SK-N-DZ (cell line): Measurements from ENCODE around the genes LRRTM3 and SRGN.

DNA sequence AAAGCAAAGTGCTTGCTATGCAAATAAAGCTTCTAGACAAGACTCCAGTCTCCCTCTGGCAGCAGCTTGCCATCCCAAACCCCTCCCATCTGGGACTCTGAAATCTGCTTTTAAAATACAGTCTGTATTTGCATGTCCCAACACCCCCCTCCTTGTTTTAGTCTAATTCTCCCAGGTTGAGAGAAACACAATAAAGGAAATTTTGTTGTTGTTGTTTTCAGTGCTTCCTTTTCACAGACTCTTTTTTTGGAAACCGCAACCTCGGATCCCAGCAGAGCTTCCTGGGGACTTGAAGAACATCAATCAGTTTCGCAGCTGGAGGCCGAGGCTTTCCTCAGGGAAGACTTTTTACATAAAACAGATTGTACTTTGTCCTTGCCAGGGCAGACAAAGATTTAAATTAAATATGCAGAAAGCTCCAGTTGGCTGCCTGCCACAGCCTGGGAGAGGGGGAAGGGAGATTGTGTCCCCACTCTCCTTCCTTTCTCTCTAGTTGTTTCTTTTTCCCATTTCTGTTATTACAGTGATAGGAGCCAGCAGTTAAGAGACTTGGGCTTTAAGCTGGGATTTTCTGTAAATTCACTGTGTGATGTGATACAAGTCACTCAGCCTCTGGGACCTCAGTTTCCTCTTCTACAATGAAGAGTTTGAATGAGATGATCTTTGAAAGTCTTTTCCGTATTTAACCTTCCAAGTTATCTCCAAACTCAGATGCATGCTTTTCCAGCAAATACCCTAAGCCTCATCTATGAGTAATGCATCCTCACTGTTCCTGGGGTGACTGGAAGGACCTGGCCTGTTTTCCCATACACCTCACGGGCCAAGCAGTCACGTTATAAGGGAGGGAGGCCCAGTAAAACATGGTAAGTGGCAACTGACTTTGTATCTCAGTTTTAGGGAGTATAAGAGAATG is 192.2 kb downstream of the REEP3 start:
RAMPAGE:
- cytosol, long total RNA: no peak
- nucleus, long total RNA: no peak

RAMPAGE:
- cytosol, long total RNA: no peak
- nucleus, long total RNA: no peak
Observed at GRCh38 chr10:63866047-63866442, 344.8 kb downstream of the REEP3 start.

GRCh38 chr10:64037002-64037691 is 515.9 kb downstream of the REEP3 start:
RAMPAGE:
- cytosol, long total RNA: no peak
- nucleus, long total RNA: no peak

RAMPAGE:
- cytosol, long total RNA: no peak
- nucleus, long total RNA: no peak
Observed at GRCh38 chr10:64370032-64370614, 848.9 kb downstream of the REEP3 start.

DNA sequence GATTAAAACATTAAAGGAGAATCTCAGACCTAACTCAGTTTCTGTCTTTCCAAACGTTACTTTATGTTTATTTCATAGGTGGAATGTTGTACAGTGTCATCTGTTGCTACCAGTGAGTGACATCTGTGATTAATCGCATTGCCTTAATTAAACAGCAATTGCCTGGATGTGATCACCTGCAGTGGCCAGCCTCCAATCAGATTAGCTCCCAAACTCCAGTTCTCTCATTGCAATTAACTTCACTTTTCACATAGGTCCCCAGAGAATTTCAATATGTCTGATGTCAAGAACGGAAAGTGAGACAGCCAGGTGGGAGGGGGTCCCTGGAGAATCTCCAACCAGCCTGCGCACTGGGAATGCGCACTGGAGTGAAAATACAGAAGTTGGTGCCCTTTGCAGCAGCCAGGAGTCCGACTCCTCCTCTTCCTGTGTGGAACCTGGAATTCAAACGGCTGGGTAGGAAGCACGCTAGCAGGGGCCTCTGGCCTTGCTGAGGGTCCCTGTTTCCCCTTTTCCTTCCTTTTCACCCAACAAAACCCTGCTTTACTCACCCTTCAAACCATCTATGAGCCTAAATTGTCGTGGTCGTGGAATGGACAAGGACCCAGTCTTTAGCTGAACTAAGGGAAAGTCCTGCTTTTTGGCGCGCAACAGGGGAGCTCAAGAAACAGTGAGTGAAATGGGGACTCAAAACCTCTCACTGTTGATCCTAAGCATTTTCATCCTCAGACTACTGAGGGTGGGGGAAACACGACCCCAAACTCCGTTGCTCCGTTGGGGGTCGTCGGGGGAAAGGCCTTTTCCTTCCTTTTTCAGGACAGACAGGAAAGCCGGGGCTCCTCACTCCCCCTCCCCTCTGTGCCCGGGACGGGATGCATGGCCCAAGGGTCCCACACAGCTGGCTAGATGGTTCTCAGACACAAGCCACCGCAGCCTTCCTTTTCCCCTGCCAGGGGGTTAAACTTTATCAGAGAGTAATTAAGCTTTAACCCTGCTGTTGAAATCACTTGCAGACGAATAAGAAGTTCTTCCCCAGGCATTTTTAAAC is 1355.4 kb upstream of the LRRTM3 start:
RAMPAGE:
- cytosol, long total RNA: no peak
- nucleus, long total RNA: no peak

DNA sequence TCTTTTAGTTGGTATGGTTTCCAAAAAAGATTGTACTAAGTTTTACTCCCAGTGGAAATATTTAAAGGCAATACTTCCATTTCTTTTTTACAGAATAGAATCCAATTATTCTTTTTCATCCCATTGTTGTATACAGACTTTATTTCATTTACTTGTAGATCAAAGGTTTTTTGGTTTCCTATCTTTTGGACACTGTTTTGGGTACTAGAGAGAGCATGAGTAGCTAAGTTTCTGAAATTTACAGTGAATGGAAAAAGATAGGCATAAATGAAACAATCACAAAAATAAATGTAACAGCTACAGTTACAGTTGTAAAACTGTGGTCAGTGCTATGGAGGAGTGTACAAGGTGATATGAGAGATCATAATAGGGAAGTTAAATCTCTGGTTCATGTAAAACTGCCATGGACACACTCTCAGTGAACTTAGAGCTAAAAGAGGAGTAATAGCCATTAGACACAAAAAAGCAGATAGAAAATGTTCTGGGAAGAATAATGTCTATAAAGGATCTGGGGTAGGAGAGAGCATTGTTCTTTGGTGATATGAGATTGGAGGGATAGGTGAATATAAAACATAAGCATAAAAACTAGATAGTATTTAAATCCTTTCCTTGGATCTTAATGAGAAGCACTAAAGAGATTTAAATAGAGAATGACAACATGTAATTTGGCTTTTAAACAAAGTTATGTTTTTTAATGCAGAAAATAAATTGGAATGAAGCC is 1244.2 kb upstream of the LRRTM3 start:
RAMPAGE:
- cytosol, long total RNA: no peak
- nucleus, long total RNA: no peak

DNA sequence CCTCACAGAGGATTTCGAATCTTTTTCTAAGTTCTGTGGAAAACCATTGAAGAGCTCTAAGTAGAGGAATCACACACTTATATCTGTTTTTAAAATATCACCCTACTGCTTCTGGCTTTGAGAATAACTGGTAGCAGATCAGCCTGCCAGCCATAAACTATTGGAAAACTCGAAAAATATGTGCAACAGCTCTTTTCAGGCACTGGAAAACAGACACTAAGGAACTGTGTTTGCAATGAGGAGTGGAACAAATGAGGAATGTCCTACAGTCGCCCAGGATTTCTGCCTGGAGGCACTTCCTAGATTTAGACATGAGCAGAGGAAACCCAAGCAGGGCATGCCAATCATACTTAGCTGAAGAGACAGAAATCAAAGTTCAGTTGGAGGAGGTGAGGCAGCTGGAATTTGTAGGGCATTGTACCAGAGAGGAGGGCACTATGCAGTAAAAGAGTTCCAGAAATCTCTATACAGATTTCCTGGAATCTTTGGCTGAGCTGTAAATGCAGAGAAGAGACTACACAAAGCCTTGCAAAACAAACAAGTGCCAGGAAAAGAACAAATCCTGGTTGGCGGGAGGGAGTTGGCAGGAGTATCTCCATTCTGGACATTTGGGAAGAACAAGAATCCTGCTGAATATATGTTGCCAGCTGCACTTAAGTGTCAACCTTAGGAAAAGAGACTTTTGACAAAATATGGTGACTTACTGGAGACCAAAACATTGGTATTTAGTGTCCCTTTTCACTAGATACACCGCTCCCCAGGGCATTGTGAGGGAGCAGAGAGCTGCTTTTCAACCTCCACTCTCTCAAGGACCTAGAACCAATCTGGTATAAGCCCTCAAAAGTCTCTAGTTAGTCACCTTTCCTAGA is 603.5 kb upstream of the LRRTM3 start:
RAMPAGE:
- cytosol, long total RNA: no peak
- nucleus, long total RNA: no peak

DNA sequence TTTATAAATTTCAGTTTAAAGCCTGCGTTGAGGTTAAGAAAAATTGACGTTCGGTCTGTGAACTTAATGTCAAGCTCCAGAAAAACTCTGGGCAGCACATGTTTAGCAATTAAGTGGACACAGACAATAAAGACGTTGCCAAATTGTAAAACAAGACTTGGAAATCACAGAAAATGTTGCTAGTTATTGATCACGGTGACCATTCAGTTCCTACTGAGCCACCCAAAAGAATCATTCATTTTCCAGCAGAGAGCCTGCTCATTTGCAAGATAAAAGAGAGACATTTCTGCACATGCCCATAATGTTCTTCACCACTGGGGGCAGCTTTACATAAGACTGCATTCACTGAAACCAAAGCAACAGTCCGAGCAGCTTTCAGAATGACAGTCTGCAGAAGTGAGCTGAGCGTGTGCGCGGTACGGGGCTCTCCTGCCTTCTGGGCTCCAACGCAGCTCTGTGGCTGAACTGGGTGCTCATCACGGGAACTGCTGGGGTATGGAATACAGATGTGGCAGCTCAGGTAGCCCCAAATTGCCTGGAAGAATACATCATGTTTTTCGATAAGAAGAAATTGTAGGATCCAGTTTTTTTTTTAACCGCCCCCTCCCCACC is at the start of gene LRRTM3:
LRRTM3 (plus strand) TSS at position 359 of the 612 bp plus-strand sequence.
RAMPAGE:
- cytosol, long total RNA: no peak
- nucleus, long total RNA: no peak

DNA sequence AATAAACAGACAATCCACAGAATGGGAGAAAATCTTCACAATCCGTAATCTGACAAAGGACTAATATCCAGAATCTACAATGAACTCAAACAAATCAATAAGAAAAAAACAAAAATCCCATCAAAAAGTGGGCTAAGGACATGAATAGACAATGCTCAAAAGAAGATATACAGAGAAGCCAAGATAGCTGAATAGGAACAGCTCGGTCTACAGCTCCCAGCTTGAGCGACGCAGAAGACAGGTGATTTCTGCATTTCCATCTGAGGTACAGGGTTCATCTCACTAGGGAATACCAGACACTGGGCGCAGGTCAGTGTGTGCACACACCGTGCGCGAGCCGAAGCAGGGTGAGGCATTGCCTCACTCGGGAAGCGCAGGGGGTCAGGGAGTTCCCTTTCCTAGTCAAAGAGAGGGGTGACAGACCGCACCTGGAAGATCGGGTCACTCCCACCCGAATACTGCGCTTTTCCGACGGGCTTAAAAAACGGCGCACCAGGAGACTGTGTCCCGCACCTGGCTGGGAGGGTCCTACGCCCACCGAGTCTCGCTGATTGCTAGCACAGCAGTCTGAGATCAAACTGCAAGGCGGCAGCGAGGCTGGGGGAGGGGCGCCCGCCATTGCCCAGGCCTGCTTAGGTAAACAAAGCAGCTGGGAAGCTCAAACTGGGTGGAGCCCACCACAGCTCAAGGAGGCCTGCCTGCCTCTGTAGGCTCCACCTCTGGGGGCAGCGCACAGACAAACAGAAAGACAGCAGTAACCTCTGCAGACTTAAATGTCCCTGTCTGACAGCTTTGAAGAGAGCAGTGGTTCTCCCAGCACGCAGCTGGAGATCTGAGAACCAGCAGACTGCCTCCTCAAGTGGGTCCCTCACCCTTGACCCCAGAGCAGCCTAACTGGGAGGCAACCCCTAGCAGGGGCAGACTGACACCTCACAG is 304.9 kb downstream of the LRRTM3 start:
RAMPAGE:
- cytosol, long total RNA: no peak
- nucleus, long total RNA: no peak

DNA sequence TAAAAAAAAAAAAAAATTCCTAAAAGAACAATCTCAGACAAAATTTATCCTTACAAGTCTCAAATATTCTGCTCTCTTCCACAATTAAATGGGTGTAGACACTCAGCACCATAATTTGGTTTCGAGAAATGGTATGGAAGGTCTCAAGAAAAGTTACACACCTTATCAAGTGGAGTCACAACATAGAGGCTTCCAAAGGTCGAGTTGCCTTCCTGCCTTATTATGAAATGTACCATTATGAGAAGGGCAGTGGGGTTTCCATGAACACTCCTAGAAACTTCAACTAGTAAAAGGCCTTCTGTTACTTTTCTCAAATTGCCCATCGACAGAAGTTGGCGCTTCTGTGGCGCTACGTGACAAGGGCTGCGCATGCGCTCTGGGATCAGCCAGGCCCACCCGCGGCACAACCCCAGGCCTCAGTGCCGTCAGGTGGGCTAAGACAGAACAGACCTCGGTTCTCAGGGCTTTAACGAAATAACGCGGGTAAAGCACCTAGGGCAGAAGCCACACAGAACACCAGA is 67.3 kb upstream of the CTNNA3 start:
RAMPAGE:
- cytosol, long total RNA: no peak
- nucleus, long total RNA: no peak

GRCh38 chr10:67763794-67764806 is 68.1 kb upstream of the CTNNA3 start:
RAMPAGE:
- cytosol, long total RNA: no peak
- nucleus, long total RNA: no peak

GRCh38 chr10:68105719-68106212 is 3.5 kb upstream of the MYPN start:
RAMPAGE:
- cytosol, long total RNA: no peak
- nucleus, long total RNA: no peak

RAMPAGE:
- cytosol, long total RNA: no peak
- nucleus, long total RNA: no peak
Observed at GRCh38 chr10:68111507-68112099, 2.3 kb downstream of the MYPN start.

RAMPAGE:
- cytosol, long total RNA: no peak
- nucleus, long total RNA: no peak
Observed at GRCh38 chr10:68337533-68338089, 4.9 kb upstream of the PBLD start.

DNA sequence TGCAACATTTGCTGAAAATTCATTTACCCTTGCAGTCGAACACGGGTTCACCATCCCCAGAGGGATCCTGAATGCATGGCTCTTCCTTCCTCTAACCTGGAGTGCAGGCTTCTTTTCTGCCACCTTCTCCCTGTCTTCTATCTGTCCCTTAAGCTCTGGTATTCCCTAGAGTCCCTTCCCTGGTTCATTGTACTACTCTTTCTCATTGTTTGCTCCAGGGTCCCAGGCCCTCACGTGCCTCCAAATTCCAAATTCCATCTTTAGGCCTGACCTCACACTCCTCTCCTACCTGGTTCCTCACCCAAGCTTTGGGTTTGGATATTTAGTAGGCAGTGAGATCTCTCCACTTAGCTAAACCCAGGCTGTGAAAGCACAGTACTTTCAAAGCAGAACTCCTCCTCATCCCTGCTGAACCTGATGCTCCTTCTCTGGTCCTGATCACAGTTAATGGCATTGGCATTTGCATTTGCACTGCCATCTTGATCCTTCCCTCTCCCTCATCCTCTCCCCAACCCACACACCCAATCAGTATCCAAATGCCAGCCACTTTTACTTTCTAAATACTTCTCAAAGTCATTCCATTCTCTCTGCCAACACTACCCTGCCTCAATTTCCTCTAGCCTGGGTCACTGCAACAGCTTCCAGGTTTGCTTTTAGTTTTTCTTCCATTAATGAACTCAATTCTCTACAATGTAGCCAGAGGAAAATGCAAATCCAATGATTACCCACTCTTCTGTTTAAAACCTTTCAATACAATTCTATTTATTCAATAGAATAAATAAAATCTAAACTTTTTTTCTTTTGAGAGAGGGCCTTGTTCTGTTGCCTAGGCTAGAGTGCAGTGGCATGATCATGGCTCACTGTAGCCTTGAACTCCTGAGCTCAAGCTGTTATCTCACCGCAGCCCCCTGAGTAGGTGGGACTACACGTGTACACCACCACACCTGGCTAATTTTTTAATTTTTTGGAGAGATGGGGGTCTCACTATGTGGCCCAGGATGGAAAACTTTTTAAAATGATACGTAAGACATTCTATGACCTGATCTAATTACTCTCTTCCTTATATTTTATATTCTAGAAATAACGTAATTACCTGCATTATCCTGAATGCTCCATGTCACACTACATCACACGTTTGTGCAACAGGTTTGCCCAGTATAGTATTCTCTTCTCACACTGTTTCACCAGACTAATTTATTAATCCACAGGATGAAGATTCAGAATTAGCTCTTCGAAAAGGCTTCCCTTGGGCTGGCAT is 26.1 kb upstream of the RUFY2 start:
RAMPAGE:
- cytosol, long total RNA: no peak
- nucleus, long total RNA: no peak

DNA sequence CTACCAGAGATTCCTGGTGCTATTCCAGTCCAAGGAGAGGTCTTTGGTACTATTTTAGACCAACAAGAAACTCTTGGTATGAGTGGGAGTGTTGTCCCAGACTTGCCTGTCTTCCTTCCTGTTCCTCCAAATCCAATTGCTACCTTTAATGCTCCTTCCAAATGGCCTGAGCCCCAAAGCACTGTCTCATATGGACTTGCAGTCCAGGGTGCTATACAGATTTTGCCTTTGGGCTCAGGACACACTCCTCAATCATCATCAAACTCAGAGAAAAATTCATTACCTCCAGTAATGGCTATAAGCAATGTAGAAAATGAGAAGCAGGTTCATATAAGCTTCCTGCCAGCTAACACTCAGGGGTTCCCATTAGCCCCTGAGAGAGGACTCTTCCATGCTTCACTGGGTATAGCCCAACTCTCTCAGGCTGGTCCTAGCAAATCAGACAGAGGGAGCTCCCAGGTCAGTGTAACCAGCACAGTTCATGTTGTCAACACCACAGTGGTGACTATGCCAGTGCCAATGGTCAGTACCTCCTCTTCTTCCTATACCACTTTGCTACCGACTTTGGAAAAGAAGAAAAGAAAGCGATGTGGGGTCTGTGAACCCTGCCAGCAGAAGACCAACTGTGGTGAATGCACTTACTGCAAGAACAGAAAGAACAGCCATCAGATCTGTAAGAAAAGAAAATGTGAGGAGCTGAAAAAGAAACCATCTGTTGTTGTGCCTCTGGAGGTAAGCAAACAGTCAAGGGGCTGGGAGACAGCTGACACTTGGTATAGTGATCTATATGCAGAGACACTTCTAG is 13.6 kb downstream of the TET1 start:
RAMPAGE:
- cytosol, long total RNA: no peak
- nucleus, long total RNA: no peak

DNA sequence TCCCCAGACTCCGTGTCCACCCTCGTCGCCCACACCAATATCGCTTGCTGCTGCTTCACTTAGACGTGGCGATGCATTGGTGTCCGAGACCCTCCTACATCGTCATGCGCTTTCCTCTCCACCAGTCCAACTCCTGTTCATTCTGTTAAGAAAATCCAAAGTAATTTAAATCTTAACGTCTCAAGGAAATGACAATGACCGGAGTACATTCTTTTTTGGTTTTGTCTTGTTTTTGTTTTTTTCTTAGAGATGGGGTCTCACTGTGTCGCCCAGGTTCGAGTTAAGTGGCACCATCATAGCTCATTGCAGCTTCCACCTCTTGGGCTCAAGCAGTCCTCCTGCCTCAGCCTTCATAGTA is 846 bp downstream of the KIFBP start:
RAMPAGE:
- cytosol, long total RNA: no peak
- nucleus, long total RNA: no peak

GRCh38 chr10:69071425-69071915 is 16.4 kb upstream of the SRGN start:
RAMPAGE:
- cytosol, long total RNA: no peak
- nucleus, long total RNA: no peak

DNA sequence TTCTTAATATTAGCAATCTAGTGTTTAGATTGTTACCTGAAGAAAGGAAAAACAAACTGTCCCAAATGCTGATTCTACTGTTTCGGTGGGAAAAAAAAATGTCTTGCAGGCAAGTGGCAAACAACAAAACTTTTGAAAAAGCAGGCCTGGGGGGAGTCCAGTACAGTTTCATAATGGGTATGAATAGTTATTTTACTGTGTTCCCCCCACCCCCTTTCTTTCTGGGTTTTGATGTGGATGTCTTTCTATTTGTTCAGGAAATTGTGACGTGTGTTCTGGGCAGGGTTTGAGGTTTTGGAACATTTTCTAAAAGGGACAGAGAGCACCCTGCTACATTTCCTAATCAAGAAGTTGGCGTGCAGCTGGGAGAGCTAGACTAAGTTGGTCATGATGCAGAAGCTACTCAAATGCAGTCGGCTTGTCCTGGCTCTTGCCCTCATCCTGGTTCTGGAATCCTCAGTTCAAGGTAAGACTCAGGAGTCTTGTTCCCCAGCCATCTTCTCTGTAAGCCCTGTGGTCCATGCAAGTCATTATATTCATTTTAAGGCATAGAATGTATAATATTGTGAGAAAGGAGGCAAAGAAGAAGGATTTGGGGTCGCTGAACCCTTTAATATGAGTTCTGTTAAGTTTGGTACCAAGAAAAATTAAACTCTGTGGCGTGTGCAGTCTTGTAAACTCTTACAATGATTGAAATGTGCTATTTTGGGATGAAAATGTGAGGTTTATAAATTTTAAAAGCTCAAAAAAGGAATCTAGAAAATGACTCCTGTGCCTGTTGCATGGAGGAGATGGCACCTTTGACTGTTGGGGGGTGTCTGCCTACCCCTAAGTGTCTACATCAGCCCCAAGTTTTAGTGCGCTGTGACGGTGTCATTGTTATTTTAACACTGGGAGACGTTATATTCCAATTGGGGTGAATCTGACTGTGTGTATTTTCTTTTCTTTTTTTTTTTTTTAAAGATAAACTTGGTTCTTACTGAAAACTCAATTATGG is at the start of gene SRGN:
SRGN (plus strand) TSS at position 333 of the 997 bp plus-strand sequence.
RAMPAGE:
- cytosol, long total RNA: no peak
- nucleus, long total RNA: no peak

DNA sequence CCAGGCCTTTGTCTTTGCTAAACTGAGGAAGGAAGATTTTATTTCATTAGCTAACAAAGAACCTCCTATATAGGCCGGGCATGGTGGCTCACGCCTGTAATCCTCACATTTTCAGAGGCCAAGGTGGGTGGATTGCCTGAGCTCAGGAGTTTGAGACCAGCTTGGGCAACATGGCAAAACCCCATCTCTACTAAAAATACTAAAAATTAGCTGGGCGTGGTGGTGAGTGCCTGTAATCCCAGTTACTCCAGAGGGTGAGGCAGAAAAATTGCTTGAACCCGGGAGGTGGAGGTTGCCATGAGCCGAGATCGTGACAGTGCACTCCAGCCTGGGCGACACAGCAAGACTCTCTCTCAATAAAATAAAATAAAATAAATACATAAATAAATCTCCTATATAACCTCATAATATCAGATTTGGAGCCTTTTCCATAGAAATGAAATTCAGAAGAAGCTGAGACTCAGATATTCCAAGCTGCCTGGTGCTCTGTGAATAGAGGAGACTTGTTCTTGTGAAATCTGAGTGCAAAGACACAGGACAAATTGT is 7.7 kb downstream of the SRGN start:
RAMPAGE:
- cytosol, long total RNA: no peak
- nucleus, long total RNA: no peak